ENCODE data around the gene FAM53A.

DNA sequence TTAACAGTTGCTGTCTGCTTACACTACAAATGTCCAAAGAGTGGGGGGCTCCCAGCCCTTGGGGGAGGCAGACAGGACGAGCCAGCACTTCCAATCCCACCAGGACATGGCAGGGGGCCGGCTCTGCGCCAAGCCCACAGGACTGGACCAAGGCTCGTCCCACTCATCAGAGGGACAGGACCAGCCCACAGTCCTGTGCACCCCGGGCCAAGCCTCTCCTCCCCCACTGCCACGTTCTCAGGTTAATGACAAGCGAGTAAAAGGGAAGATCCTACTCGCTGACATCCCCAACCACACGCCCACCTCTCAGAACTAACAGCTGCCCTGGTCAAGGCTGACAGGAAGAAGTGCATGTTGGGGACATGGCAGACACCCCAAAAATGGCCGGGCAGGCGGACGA lies 2.1 kb downstream of the CTBP1 start:
- PRO-cap, 6 experiments, result peak in 1 of 6 experiments; most common minus-strand start position 241 of the sequence (in 1)
- RAMPAGE, long total RNA, 2 experiments, result no peak in any of the 2 experiments
- RRBS, result 21% methylated on average over 3 of the region's 12 CpGs

DNA sequence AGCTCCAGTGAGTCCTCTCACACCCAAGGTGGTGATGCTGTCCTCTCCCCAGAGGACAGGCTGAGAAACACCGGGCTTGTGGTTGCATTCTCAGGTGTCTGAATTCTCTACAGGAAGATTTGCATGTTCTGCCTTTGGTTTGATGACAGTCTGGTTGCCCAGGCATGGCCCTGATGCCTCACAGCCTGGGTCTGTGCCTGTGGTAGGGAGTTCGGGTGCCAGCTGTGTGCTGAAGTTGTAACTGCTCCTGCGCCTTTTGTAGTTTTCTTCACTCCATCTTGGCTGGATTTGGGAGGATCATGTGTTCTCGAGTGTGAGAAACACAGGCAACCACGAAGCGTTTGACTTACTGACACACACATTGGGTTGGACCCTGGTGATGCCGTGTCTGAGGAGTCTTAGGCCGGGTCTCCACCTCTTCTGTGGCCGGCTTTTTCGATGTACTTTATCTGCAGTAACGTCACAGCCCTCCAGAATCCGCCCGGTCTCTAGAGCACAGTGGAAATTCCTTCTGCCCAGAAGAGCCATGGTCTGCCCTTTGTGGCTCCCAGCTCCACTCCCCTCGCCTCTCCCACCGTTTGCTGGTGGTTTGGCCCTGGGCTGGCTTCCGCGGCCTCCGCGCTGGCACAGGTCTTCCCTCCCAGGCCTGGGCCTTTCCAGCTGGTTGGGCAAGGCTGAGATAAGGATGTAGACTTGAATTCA lies 4.1 kb downstream of the MAEA start:
- PRO-cap, 6 experiments, result no peak in any of the 6 experiments
- RAMPAGE, long total RNA, 2 experiments, result no peak in any of the 2 experiments
- RRBS, result 49% methylated on average over 3 of the region's 19 CpGs

DNA sequence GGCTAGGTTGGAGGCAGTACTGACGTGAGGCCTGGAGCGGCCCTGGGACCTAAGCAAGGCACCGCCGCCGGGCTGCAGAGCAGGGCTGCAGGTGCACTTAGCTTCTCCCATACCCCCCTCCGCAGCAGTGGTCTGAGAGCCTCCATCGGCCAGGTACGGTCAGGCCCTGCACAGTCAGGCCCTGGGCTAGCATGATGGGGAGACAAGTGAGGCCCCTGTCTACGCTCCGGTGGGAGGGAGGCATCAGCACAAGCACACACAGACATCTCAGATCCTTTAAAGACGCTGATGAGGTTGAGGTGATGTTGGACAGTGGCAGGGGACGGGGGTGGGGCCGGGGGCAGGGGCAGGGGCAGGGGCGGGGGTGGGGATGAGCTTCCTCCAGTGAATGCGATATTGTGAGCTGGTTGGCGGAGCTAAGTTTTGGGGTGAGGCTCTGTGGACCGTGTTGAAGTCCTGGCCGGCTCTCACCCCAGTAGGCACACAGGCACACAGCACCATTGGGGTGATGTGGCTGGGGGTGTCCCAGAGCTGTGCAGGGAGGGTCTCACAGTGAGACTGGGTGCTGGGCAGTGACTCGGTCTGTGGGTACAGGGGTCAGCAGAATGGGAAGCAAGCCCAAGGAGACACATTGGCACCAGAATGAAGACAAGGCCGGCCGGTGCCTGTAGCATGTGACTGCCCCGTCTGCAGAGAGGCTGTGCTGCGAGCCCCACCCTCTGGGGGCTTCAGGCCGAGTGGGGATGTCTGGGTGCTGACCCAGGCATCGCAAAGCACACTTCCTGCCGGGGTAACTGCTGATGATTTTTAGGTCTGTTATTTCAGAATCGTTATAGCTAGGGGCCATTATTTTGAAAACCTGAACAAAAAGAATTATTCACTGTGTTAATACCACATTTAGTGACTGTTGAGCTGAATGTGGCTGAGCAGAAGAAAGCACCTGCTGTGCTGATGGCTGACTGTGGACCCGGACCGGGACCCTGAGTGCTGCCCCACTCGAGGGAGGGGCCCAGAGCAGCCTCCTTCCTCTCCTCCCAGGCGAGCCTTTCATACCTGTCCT lies 5.1 kb downstream of the MAEA start:
- PRO-cap, 6 experiments, result no peak in any of the 6 experiments
- RAMPAGE, long total RNA, 2 experiments, result no peak in any of the 2 experiments
- RRBS, result 50% methylated on average over 1 of the region's 31 CpGs

DNA sequence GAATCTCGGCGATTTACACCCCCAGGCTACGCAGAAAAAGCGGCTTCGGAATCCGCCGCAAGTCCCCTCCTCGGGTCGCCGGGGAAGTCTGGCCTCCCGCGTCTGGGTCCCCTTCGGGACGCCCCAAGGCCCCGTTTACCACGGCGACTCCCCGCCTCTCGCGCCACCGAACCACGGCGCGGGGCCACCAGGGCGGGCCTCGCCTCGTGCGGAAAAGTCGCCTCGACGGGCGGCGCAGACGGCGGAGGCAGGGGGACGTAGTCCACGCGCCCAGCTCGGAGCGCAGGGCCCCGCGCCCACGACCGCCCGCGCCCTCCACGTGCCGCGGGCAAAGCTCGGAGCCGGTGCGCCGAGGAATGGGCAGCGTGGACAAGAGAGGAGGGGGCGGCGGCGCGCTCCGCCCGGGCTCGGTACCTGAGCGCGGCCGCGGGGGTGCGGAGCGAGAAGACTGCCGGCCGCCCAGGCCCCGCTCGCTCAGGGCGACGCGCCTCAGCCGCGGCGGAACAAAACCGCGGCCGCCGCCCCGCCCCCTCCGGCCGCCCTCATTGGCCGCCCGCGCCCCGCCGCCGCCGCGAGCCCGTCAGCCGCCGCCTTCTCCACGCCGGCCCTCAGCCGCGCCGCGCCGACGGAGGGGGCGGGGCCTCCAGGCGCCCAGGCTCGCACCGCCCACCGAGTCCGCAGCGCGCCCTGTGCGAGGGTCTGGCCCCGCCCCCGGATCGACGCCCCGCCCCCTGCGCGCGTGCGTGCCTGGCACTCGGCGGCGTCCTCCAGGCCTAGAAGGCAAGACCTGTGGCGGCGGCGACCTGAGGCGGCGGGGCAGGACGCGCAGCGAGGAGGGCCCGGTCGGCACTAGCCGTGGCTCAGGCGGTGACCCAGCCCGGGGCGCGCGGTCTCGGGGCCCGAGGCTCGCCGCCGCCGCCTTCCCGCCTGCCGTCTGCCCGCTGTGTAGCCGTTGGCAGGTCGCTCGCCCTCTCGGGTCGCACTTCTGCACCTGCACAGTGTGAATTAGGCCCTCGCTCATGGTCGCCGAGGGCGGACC lies at the start of gene FAM53A:
FAM53A (minus strand) TSS at position 495 of the 1,039 bp plus-strand sequence.
- PRO-cap, 6 experiments, result peak in 6 of 6 experiments; most common plus-strand start position 753 of the sequence (in 6); most common minus-strand start position 481 of the sequence (in 4)
- RAMPAGE, long total RNA, 2 experiments, result no peak in any of the 2 experiments
- RRBS, result 1% methylated on average over 77 of the region's 158 CpGs

DNA sequence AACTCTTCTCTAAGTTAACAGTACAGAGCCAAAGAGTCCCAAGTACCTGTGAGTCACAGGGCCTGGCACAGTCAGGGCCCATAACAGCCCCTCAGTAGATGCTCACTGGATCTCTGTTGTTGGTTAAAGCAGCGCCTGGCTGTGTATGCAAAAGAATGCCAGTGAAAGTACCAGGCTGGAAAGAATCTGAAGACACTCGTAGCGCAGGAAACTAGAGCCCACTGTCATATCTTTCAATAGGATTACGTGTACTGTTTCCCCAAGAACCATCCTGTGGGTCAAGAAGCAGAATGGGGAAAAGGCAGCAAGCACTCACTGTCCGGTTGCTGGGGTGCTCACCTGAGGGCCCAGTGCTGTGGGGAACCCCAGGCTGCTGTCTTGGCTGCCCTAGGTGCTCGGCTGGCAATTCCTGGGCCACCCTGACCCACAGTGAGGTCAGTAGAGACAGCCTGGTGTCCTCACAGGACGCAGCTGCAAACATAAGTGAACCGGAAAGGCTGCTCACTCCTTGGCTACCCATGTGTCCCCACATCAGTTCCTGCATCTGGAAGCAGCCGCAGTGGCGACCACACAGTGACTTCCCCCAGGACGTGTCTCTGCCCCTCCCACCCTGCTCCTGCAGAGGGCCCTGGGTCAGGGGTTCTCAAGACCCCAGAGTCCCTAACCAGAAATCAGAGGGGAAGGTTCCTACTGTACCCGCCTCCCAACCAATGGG lies 3.1 kb upstream of the SLBP start:
- PRO-cap, 6 experiments, result no peak in any of the 6 experiments
- RAMPAGE, long total RNA, 2 experiments, result no peak in any of the 2 experiments
- RRBS, result no CpG with 5 or more reads among the region's 12 CpGs

GRCh38 chr4:1720048-1721021 lies 788 bp downstream of the TMEM129 start:
- PRO-cap, 6 experiments, result peak in 6 of 6 experiments; most common plus-strand start chr4:1720631 (in 6); most common minus-strand start chr4:1720959 (in 4)
- RAMPAGE, long total RNA, 2 experiments, result start-site peak on the plus strand in 2 of 2 experiments, at chr4:1720596-1720651 at its widest, 10 to 18 reads per replicate
- RRBS, result 3% methylated on average over 11 of the region's 85 CpGs

- PRO-cap, 6 experiments, result no peak in any of the 6 experiments
- RAMPAGE, long total RNA, 2 experiments, result no peak in any of the 2 experiments
- RRBS, result no CpG with 5 or more reads among the region's 9 CpGs
These were observed 21.3 kb downstream of the FGFR3 start for GRCh38 chr4:1814401-1814743.

DNA sequence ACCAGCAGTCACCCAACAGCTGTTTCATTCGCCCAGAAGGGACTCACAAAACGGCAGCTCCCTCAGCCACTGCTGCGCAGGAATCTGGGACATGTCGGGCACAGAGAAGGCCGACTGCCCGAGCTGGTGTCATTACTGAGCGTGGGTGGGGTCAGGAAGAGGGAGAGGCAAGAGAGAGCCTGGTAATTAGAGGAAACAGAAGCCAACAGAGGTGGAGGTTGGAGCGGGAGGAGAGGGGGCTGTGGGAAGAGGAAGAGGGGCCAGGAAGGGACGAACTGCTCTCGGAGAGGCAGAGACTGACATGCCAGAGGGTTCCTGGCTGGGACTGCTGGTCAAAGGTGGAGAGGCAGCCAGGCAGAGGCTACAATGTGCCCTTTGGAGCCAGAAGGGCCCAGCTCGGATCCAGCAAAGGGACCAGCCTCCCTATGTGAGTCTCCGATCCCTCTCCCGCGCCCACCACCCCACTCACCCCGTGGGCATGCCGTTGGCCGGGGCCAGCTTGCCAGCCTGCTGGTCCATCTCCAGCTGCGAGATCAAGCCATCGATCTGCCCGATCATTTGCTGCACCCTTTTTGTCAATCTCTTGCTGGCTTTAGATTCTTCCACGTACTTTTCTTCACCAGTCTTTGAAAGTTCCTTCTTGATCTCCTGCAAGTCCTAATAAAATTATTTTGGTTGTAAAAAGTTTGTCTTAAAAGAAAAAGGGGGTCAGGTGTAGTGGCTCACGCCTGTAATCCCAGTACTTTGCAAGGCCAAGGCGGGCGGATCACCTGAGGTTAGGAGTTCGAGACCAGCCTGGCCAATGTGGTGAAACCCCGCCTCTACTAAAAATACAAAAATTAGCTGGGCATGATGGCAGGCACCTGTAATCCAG lies 23.4 kb downstream of the FGFR3 start:
- PRO-cap, 6 experiments, result no peak in any of the 6 experiments
- RAMPAGE, long total RNA, 2 experiments, result no peak in any of the 2 experiments
- RRBS, result no CpG with 5 or more reads among the region's 26 CpGs

DNA sequence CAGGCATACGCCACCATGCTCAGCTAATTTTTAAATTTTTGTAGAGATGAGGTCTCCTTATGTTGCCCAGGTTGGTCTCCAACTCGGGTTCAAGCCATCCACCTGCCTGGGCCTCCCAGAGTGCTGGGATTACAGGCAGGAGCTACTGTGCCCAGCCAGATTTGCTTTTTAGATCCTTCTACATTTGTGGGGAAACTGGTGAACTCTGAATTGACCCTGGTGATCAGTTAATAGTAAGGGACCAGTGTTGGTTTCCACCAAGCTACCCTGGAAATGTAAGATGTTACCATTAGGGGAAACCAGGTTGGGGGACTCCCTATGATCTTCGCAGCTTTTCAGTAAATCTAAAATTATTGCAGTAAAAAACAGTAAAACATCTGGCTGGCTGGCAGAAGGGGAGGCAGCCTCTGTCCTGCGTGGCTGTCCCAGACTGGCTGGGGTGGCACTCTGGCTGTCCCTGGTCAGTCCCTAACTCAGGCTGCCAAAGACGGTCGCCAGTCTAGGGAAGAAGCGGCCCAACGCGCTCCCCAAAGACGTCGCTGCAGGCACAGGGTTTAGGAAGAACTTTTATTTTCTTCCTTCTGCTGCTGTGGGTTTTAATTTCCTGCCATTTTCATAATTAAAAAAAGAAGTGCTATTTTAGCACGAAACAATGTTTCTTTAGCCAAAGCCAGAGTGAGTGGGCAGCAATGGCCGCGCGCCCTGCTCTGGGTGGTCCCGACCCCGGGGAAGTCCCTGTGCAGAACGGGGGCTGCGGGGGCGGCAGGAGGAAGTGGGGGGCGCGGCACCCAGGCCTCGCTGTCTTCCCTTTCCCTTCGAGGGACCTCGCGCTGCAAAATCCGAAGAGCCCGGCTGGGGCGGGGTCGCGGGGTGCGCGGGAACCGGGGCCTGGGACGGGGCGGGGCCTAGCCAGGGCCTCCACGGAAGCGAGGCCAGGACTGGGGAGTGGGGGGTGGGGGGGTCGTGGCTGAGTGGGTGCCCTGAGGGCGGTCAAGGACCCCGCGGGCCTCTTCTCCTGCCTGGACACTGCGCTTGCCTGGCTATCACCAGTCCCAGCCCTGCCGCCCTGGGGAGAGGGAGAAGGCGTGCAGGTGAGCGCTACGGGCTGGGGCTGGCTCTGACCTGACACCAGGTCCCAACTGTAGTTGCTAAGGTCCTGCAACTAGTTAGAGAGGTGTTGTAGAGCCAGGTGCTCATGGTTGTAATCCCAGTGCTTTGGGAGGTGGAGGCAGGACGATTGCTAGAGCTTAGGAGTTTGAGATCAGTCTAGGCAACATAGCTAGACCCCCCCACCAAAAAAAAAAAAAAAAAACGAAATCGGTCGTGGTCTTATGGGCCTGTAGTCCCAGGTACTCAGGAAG lies 6.3 kb upstream of the LETM1 start:
- PRO-cap, 6 experiments, result no peak in any of the 6 experiments
- RAMPAGE, long total RNA, 2 experiments, result no peak in any of the 2 experiments
- RRBS, result under 1% methylated on average over 8 of the region's 51 CpGs

GRCh38 chr4:2007857-2008446 lies 822 bp downstream of the NELFA start:
- PRO-cap, 6 experiments, result no peak in any of the 6 experiments
- RAMPAGE, long total RNA, 2 experiments, result no peak in any of the 2 experiments
- RRBS, result 2% methylated on average over 13 of the region's 45 CpGs

GRCh38 chr4:2040967-2041608 lies 707 bp upstream of the C4orf48 start:
- PRO-cap, 6 experiments, result no peak in any of the 6 experiments
- RAMPAGE, long total RNA, 2 experiments, result no peak in any of the 2 experiments
- RRBS, result 2% methylated on average over 33 of the region's 57 CpGs

- PRO-cap, 6 experiments, result no peak in any of the 6 experiments
- RAMPAGE, long total RNA, 2 experiments, result no peak in any of the 2 experiments
- RRBS, result 11% methylated on average over 1 of the region's 20 CpGs
These were observed 12.9 kb downstream of the NAT8L start for GRCh38 chr4:2071821-2072601.

- PRO-cap, 6 experiments, result peak in 1 of 6 experiments; most common plus-strand start chr4:2244233 (in 1)
- RAMPAGE, long total RNA, 2 experiments, result no peak in any of the 2 experiments
- RRBS, result no CpG with 5 or more reads among the region's 3 CpGs
These were observed 1.9 kb upstream of the HAUS3 start for GRCh38 chr4:2243768-2244301.

- PRO-cap, 6 experiments, result peak in 4 of 6 experiments; most common plus-strand start chr4:2417660 (in 3); most common minus-strand start chr4:2416996 (in 2)
- RAMPAGE, long total RNA, 2 experiments, result no peak in any of the 2 experiments
- RRBS, result 2% methylated on average over 56 of the region's 97 CpGs
These were observed 1.2 kb downstream of the ZFYVE28 start for GRCh38 chr4:2416915-2417901.

DNA sequence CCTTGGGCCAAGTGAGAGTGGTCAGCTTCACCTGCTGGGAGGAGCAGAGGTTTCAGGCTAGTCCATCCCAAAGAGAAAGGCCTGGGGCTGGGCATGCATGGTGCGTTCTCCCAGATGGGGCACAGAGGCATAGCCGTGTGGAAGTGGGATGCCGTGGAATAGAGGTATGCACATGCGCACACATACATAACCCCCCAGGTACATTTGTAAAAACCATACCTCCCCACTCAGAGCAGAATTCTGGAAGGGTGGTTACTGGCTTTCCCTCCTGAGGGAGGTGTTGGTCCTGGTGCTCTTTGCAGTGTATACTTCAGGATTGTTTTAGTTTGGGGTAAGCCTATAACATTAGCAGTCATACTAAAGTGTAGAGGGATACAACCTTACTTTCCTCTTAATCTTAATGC lies 31.3 kb downstream of the RNF4 start:
- PRO-cap, 6 experiments, result no peak in any of the 6 experiments
- RAMPAGE, long total RNA, 2 experiments, result no peak in any of the 2 experiments
- RRBS, result no CpG with 5 or more reads among the region's 4 CpGs

DNA sequence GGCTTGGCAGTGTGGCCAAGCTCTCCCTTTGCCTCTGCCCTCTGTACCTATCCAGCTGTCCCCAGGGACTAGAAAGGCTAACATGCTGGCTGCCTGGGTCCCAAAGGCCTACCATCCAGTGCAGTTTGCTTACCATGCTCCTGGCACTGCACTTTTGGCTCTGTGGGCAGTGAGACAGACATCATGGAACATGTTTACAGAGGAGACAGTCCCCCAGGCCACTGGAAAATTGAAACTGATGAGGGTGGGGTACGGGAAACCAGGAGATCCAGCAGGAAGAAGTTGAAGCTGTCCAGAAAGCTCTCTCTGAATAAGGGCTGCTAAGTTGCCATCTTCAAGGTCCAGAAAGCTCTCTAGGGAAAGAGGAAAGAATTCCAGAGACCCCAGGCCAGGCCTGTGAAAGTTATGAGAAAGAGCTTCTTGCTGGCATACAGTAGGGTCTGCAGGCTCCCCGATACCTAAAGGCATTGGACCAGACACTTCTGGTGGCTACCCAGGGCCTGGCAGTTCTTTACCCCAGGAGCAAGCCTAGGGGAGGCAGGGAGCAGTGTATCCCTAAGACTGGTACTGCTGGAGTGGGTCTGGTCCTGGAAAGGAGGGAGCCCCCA lies 20.0 kb upstream of the FAM193A start:
- PRO-cap, 6 experiments, result no peak in any of the 6 experiments
- RAMPAGE, long total RNA, 2 experiments, result no peak in any of the 2 experiments
- RRBS, result no CpG with 5 or more reads among the region's 2 CpGs

DNA sequence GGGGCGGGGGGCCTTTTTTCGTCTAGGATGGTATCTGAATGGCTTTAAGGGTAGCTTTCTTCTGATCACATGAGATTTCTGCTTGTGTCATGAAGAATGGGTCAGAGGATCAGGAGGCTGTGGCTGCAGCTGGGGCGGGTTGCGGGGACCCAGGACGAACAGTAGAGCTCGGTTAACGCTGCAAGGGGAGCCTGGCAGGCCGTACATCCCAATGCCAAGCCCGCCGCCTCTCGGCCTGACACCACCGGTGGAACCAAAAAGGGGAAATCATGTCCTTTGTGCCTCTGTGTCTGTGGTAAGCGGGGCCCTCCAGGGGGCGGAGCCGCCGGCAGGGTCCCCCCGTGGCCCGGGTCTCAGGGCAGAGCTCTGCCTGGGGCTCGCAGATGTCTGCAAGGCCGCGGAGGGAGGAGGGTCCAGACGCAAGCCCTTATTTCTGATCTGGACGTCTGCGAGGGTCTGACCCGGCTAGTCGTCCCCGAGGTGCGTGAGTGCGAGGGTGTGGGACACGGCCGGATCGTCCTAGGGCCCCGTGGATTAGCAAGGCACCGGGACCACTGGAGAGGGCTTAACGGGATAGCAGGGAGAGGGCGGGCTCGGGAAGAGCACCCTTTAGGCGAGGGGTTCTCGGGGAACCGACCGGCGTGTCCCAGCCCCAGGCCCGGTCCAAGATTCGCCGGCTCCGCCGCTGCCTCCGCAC lies 1.1 kb upstream of the FAM193A start:
- PRO-cap, 6 experiments, result peak in 6 of 6 experiments; most common plus-strand start position 361 of the sequence (in 4); most common minus-strand start position 79 of the sequence (in 1)
- RAMPAGE, long total RNA, 2 experiments, result no peak in any of the 2 experiments
- RRBS, result 2% methylated on average over 28 of the region's 48 CpGs

GRCh38 chr4:2671168-2671602 lies 85.0 kb downstream of the TNIP2 start:
- PRO-cap, 6 experiments, result no peak in any of the 6 experiments
- RAMPAGE, long total RNA, 2 experiments, result no peak in any of the 2 experiments
- RRBS, result no CpG with 5 or more reads among the region's 8 CpGs

GRCh38 chr4:2713655-2714256 lies 42.4 kb downstream of the TNIP2 start:
- PRO-cap, 6 experiments, result no peak in any of the 6 experiments
- RAMPAGE, long total RNA, 2 experiments, result no peak in any of the 2 experiments
- RRBS, result no CpG with 5 or more reads among the region's 5 CpGs

- PRO-cap, 6 experiments, result no peak in any of the 6 experiments
- RAMPAGE, long total RNA, 2 experiments, result no peak in any of the 2 experiments
- RRBS, result no CpG with 5 or more reads among the region's 4 CpGs
These were observed 15.7 kb downstream of the SH3BP2 start for GRCh38 chr4:2808491-2808978.